Mesenchymal stem cell of the bone marrow (primary cell): ENCODE measurements around a stretch of chr14.

DNA sequence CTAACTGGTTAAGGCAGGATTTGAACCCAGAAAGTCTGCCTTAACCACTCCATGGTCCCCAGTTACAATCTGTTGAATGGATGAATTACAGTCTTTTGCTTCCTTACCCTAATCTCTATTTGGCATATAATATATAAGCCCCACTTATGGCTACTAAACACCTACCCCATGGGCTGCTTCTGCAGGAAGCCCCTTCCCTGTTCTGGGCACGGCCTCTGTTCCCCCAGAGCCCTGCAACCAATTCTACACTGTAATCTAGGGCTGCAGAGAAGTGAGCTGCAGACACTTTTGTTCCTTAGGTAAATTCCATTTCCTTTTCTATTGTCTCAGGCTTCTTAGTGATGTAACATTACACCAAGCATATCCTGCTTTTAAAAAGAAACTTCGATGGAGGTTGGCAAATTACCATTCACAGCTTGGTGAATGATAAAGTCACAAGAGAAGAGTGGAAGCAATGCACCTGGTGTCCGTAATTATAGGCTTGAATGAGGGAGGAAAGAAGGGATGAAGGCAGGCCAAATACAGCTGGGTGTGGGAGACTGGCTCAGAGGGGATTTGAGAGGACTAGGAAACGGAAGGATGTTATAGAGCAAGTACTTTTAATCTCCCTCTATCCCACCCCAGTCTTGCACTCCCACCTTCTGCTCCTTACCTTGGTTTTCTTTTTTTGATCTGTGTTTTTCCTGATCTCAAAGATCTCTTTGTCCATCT, 68.5 kb downstream of the PPM1A start:
- CAGE, long polyA plus RNA = no peak

GRCh38 chr14:60515309-60516041, 6.5 kb downstream of the SIX6 start:
- CAGE, long polyA plus RNA = no peak

GRCh38 chr14:60645730-60646630, 3.3 kb downstream of the SIX1 start:
- CAGE, long polyA plus RNA = no peak

GRCh38 chr14:60890129-60890824, 90.6 kb downstream of the TRMT5 start:
- CAGE, long polyA plus RNA = no peak

- CAGE, long polyA plus RNA = no peak
Observed at GRCh38 chr14:60905832-60906532, 74.9 kb downstream of the TRMT5 start.

GRCh38 chr14:60980646-60980893, 309 bp downstream of the TRMT5 start:
- CAGE, long polyA plus RNA = no peak

- CAGE, long polyA plus RNA = no peak
Observed at GRCh38 chr14:61125413-61125668, 144.3 kb downstream of the SLC38A6 start.

DNA sequence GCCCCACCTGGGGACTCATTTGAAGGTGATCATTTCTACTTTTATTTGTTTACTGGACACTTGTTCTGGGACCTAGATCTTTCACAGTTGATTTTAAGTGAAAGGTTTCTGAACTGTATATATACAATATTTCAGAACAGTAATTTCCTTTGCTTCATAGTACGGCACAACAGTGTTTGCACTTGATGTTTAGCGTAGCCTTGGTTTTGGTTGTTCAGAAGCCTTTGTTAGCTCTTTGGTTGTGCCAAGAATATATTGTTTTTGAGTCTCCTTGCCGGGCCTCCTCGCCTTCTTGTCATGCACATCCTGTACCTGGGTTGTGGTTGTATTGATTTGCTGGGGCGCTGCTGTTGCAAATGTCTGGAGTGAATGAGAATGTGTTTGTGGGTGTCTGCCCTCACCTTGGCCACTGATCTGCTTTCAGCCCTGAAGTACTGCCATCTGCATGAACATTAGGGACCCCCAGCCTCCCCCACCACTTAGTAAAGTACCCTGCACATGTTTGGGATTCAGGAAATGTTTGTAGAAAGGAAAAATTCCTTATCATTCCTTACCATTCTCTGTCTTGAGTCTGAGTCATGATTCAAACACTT, 16.4 kb downstream of the PRKCH start:
- CAGE, long polyA plus RNA = no peak

DNA sequence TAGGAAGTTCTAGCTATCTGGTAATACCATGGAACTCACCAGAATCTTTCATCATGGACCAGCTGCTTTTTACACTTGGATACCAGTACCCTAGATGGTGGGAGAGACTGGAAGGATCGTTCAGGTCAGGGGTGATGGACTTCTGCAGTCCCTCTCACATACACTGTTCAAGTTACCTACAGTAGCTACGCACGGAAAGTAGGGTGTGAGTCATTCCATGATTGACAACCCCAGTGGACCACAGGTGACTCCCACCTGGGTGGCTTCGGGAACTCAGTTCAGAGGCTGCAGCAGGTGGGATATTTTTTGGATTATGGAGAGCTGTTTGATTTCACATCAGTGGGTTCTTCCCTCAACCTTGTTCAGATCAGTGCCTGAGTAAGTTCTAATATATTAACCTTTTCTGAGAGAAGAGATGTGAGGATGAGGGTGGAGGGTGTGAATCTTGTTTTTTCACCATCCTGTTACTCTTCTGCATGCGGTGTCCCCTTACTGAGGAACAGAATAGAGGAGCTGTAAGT, 39.5 kb downstream of the PRKCH start:
- CAGE, long polyA plus RNA = no peak

- CAGE, long polyA plus RNA = no peak
Observed at GRCh38 chr14:61480992-61481593, 159.7 kb downstream of the PRKCH start.

DNA sequence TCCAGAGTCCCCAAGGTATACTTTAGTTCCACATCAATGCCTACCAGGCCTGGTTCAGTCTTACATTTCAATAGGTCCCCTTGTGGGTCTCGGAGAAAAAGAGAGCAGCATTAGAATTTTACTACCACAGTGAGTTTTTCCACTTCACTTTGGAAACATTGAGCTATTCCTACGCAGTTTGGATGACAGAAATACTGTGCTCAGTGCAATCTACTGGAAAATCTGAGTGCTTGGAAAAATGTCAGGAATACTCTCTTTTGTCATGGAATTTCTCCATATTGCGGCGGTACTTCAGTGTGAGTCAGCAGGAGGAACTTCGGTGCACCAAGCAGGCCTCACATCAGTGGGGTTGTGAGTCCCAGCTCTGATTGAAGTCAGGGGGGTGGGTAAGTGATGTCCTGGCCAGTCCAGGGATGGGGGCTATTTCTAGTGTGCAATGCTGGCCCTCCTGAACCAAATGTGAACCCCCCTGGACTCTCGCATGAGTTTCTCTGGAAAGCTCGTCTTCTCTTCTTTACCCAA, 184.7 kb downstream of the PRKCH start:
- CAGE, long polyA plus RNA = no peak

DNA sequence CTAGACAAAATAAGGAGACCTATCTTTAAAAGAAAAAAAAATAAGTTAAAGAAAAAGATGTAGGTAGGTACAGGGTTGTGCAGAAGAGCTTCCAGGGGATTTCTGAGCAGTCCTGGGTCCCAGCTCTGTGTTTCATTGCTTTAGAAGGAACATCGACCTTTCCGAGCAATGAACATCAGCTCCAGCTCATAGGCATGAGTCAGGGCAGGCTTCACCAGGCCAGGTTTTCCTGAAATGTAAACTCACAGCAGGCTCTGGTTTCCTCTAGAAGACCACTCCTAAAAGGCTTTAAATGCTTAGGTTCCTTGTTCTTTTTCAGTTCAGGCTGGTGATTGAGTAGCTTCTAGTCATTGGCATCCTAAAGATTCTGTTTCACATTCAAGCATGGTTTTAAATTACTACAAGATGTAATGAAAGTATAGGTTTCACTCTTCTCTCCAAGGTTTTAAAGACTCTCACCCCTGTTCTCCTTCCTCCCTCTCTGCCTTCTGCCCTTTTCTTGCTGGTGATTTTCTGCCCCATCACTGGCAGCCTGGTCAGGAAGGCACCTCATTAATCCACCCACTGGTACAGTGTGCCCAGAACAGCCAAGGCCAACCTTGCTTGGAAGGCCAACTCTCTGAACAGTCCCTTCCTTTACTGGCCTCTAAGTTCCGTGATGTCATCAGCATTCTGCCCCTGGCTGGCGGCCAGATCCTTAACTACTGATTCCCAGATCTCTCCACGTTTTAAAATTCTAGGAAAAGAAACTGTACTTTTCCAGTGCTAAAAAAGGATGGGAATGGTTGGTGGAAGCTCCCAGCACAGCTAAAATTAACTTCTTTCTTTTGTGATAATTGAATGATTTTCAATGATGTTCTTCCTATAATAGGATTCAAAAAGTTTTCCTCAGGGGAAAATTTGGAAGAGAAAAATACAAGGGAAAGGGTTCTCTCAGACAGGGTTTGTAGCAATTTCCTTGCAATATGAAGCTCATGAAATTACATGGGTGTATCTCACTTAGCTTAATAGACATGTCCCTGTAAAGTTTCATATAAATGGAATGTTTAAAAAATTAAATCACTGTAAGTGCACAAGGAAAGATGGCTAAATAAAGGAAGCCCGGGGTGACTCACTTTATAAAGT, 109.4 kb upstream of the HIF1A start:
- CAGE, long polyA plus RNA = no peak

GRCh38 chr14:61608792-61609254, 86.5 kb upstream of the HIF1A start:
- CAGE, long polyA plus RNA = no peak

- CAGE, long polyA plus RNA = no peak
Observed at GRCh38 chr14:61662305-61662684, 33.0 kb upstream of the HIF1A start.

- CAGE, long polyA plus RNA = no peak
Observed at GRCh38 chr14:61696471-61696752, 1.1 kb downstream of the HIF1A start.

- CAGE, long polyA plus RNA = no peak
Observed at GRCh38 chr14:61739428-61739627, 22.9 kb upstream of the SNAPC1 start.

DNA sequence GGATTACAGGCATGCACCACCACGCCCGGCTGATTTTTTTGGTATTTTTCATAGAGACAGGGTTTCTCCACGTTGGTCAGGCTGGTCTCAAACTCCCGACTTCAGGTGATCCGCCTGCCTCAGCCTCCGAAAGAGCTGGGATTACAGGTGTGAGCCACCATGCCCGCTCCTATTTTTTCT, 20.8 kb upstream of the SNAPC1 start:
- CAGE, long polyA plus RNA = no peak

GRCh38 chr14:61750875-61751851, 11.1 kb upstream of the SNAPC1 start:
- CAGE, long polyA plus RNA = no peak

DNA sequence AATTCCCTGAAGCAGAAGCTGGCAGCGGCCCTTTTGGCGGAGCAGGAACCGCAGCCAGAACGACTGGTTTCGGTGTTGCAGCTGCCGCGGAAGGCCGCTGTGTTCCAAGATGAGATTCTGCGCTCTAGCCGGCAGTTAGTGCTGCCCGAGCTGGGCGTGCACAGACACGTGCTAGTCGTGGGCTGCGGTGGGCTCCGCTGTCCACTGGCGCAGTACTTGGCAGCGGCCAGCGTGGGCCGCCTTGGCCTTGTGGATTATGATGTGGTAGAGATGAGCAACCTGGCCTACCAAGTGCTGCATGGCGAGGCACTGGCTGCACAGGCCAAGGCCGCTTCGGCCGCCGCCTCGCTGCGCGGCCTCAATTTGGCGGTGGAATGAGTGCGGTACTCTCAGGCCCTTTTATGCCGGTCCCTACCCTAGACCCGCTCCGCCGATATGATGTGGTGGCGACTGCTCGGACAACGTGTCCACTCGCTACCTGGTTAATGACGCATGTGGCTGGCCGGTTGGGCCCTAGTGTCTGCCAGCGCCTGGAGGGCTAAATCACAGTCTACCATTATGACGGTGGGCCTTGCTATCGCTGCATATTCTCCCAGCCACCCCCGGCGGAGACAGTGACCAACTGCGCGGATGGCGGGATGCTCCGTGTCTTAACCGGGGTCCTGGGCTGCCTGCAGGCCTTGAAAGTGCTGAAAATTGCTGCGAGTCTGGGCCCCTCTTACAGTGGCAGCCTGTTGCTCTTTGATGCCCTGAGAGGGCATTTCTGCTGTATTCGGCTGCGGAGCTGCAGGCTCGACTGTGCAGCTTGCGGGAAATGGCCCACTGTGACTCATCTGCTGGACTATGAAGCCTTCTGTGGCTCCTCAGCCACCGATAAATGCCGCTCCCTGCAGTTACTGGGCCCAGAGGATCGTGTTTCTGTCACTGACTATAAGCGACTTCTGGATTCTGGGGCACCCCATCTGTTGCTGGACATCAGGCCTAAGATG, 52.1 kb downstream of the SYT16 start:
- CAGE, long polyA plus RNA = no peak

DNA sequence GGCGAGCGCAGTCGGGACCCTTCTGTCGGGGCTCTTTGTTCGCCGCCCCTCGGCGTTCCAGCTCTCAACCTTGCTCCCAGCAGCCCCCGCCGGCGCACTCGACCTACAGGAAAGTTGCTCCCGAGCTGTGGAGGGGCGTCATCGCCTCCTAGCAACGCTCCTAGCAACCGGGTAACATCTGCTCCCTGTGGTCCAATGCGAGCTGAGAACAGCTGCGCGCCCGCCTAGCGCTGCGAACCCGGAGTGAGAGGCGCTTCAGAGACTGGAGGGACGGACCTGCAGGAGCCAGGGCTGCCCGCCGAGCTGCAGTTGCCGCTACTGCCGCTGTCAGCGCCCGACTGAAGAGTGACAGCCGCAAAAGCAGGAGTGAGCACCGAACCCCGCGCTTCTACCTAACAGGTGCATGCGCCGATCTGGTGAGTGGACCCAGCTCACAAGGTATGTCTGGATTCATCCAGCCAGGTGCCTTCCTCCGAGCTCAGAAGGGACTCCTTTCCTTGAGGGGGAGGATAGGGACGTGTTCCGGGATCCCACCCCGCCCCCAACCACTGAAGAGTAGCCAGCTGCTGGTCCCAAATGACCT, 304.7 kb downstream of the SYT16 start:
- CAGE, long polyA plus RNA = no peak